Measurements from ENCODE around the gene ST8SIA4.

DNA sequence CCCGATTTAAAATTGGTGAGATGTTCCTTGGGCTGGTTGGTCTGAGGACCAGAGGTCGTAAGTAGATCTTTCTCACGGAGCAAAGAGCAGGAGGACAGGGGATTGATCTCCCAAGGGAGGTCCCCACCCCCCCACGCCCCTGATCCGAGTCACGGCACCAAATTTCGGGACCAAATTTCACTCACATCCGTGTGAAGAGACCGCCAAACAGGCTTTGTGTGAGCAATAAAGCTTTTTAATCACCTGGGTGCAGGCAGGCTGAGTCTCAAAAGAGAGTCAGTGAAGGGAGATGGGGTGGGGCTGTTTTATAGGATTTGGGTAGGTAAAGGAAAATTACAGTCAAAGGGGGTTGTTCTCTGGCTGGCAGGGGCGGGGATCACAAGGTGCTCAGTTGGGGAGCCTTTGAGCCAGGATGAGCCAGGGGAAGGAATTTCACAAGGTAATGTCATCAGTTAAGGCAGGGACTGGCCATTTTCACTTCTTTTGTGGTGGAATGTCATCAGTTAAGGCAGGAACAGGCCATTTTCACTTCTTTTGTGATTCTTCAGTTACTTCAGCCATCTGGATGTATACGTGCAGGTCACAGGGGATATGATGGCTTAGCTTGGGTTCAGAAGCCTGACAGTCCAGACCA is 210.3 kb upstream of the ELL2 start:
- PRO-cap, 3 experiments: no peak in any of the 3 experiments
- RAMPAGE, long total RNA, 2 experiments: no peak in any of the 2 experiments
- RRBS: no CpG with 5 or more reads among the region's 11 CpGs

DNA sequence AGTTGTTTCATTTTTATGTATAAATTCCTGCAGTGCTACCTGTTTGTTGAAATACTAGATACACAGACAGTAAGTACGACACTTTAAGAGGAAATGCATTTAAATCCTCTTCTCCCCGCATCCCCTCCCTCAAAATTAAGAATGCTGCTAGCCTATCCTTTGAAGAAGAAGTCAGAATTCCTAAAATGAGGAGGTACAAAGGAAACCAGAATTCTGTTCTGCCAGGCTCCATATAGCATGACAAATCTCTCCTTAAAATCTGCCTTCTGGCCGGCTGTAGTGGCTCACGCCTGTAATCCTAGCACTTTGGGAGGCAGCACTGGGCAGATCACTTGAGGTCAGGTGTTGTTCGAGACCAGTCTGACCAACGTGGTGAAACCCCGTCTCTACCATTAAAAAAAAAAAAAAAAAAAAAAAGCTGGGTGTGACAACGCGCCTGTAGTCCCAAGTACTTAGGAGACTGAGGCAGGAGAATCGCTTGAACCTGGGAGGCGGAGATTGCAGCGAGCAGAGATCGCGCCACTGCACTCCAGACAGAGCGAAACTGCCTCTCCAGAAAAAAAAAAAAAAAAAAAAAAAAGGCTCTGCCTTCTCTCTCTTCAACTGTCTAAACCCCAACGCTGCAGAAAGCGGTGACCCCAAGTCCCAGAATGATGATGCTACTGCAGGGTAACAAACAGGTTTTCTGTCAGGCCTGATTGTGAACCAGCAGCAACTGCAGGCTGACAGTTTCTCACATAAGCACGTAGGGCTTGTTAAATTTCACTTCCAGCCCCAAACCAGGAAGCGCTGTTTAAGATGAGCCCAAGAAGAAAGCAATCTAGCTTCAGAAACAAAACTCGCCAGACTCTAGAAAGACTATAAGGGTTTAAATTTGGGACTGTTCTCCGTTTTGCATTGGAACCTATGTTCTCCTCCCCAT is 1.1 kb upstream of the CAST start:
- PRO-cap, 3 experiments: peak in 3 of 3 experiments; most common plus-strand start position 796 of the sequence (in 3); most common minus-strand start position 739 of the sequence (in 3)
- RAMPAGE, long total RNA, 2 experiments: no peak in any of the 2 experiments
- RRBS: no CpG with 5 or more reads among the region's 21 CpGs

DNA sequence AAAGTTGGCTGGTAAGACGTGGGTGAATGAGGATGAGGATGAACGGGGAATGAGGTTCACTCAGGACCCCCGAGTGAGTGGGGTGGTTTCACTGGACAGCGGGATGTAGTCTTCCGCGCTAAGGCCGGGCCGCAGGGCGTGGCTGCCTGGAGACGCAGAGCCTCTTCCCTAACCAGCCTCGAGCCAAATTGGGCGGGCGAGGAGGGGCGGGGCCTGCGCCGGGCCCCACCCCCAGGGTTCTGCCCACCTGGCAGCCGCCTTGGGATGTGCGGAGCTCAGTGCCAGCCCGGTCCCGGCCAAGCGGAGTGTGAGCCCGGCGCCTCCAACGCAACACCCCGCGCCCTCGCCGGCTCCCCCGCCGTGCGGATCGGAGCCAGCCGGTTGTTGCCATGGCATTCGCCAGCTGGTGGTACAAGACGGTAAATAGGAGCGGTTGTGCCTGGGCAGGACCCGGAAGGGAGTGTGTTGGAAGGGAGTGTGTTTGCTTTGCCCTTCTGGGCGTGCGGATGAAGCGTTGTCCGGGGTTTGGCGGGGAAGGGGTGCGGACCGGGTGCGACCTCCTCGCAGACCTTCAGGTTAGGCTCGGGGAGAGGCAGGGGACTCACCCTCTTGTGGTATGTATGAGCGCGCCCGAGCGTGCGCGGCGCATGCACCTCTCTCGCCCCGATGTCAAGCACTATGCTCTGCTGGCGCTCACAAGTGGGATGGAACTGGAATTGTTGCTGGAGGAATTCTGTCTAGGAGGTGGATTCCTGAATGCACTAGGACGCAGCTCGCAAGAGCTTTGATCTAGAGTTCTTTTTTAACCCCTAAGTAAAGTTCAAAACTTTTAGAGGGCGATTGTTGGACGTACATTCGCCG is 802 bp downstream of the CAST start:
- PRO-cap, 3 experiments: peak in 3 of 3 experiments; most common plus-strand start position 289 of the sequence (in 2); most common minus-strand start position 185 of the sequence (in 2)
- RAMPAGE, long total RNA, 2 experiments: start-site peak on the plus strand in 2 of 2 experiments, centred at positions 266 to 271 of the sequence, 162 to 207 reads per replicate
- RRBS: 2% methylated on average over 21 of the region's 63 CpGs

DNA sequence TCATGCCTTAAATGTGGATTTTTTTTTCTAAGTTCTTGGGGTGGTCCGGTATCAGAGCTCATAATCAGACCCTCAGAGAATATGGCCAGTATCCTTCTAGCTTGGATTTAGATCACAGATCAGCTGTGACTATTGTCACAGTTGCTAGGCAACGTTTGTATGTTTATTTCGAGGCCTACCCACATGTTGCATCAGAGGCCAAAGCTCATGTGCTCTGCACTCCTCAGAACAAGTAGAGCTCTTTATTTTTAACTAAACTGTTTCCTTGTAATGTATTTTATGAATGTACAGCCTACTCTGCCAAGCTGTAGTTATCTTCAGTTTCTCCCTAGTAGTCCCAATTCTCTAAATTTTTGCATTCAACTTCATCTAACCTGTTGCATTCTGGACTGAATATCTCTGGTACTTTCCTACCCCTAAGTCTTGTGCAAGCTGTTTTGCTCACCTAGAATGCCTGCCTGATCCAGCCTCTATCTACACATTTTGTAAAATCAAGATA is 52.8 kb downstream of the CAST start:
- PRO-cap, 3 experiments: no peak in any of the 3 experiments
- RAMPAGE, long total RNA, 2 experiments: no peak in any of the 2 experiments
- RRBS: no CpG with 5 or more reads among the region's 3 CpGs

- PRO-cap, 3 experiments: no peak in any of the 3 experiments
- RAMPAGE, long total RNA, 2 experiments: no peak in any of the 2 experiments
- RRBS: no CpG with 5 or more reads among the region's 8 CpGs
Measured at GRCh38 chr5:96776007-96776650, 31.6 kb downstream of the ERAP1 start.

- PRO-cap, 3 experiments: no peak in any of the 3 experiments
- RAMPAGE, long total RNA, 2 experiments: no peak in any of the 2 experiments
- RRBS: no CpG with 5 or more reads among the region's 4 CpGs
Measured at GRCh38 chr5:96921456-96922021, 14.3 kb upstream of the LNPEP start.

DNA sequence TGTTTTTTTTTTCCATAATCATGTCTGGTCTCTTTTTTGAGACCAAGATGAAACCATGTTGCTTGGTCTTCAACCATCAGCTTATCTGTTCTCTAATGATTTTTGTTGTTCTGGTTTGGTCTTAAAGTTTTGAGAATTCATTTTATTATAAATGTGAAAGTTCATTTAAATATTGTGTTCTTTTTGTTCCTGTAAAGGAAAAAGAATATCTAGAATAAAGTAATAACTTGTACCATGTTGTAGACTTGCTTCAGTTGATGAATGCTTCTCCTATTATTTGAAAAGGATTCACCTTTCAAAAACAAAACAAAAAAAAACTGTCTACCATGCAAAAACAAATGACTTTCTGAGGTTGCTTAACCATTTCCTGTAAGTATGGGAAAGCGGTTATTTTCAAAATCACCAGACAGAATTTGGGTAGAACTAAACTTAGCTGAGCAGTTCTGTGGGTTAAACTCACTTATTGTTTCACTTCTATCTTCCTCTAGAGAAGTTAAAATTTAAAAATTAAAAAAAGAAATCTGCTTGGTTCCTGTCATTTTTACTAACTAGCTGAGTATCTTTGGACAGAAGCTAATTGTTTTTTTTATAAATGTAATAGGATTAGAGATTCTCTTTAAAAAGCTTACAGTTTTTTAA is 25.1 kb downstream of the LNPEP start:
- PRO-cap, 3 experiments: no peak in any of the 3 experiments
- RAMPAGE, long total RNA, 2 experiments: no peak in any of the 2 experiments
- RRBS: no CpG with 5 or more reads among the region's 1 CpG

- PRO-cap, 3 experiments: no peak in any of the 3 experiments
- RAMPAGE, long total RNA, 2 experiments: no peak in any of the 2 experiments
- RRBS: no CpG with 5 or more reads among the region's 5 CpGs
Measured at GRCh38 chr5:96962471-96963015, 26.7 kb downstream of the LNPEP start.

DNA sequence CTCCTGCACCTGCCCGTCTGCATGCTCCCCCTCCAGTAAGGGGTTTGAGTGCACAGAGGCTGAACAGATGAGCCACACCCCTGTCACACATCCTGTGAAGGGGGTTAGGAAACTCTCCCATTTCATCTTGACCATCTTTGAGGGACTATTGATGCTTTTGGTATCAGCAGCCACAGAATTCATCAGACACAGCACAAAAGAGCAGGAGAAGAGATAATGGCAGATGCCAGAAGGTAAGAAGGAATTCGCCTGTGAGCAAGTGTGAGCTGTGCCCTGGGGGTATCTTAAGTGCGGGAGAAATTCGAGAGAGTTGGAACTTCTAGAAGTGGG is 68.8 kb downstream of the LIX1 start:
- PRO-cap, 3 experiments: no peak in any of the 3 experiments
- RAMPAGE, long total RNA, 2 experiments: no peak in any of the 2 experiments
- RRBS: no CpG with 5 or more reads among the region's 4 CpGs

DNA sequence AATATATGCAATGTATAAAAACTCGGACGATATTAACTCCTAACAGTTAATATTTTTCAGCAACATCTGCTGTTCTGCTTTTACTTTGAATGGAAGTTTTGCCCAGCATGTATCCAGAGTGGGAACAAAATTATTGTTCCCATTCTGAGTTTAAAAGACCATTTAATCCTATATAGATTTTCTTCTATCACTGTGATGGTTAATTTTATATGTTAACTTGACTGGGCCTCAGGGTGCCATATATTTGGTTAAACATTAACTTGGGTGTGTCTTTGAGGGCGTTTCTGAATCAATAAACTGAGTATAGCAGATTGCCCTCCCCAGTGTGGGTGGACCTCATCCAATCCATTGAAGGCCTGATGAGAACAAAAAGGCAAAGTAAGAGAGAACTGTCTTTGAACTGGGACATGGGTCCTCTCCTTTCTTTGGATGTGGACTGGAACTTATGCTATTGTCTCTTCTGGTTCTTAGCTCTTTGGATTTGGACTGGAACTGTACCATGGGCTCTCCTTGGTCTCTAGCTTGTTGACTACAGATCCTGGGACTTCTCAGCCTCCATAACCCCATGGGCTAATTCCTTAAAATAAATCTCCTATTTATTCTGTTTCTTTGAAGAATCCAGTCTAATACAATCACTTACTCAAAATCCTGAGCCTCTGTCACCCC is 17.3 kb downstream of the RIOK2 start:
- PRO-cap, 3 experiments: no peak in any of the 3 experiments
- RAMPAGE, long total RNA, 2 experiments: no peak in any of the 2 experiments
- RRBS: no CpG with 5 or more reads among the region's 3 CpGs

DNA sequence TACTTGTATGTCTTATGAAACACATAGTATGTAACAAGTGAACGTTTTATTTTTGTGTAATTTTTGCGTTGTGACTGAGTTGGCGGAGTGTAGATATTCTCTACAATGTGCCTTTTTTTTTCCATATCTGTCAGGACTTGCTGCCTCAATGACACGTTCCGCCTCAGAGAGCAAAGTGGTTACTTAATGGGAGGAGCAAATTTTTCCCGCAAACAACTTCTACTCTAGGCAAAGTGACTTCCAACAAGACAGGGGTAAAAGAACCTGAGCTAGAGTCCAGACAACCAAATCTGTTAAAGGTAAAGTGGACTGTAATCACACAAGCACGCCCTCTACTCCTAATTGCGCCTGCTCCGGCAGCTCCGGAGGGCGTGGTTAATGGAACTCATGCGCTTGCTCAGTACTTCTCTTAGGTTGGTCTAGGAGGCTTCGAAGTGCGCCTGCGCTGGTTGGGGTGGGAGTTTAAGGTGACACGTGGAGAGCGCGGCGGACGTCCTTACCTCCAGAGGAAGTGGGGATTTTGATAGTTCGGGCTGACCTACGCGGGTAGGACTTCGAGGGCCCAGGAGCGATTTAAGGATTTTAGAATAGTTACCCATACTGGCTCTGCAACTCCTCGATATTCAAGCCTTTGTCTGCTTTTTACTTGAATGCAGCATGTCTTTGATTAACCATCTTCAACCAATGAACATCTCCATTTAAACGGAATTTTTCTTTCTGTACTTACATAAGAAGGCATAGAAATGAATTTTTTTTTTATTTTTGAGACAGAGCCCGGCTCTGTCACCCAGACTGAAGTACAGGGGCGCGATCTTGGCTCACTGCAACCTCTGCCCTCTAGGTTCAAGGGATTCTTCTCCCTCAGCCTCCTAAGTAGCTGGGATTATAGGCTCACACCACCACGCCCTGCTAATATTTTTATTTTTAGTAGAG is 590 bp upstream of the RIOK2 start:
- PRO-cap, 3 experiments: peak in 3 of 3 experiments; most common plus-strand start position 173 of the sequence (in 2); most common minus-strand start position 377 of the sequence (in 2)
- RAMPAGE, long total RNA, 2 experiments: start-site peak on the plus strand in 2 of 2 experiments, centred at positions 450 to 460 of the sequence, 34 to 61 reads per replicate
- RRBS: no CpG with 5 or more reads among the region's 31 CpGs

DNA sequence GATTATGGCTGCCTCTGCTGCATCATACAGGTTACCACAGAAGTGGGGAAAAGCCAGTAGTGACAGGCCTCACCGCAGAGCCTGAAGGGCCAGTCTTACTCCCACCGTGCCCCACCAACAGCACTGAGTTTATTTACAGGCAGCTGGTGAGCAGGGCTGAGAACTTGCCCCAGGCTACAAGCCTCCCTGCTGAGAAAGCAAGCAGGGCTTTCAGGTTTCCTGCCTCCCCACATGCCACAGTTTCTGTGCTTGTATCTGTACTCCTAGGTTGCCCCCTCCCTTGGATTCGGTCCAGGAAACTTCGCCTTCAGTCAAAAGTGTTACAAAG is 10.0 kb upstream of the RIOK2 start:
- PRO-cap, 3 experiments: no peak in any of the 3 experiments
- RAMPAGE, long total RNA, 2 experiments: no peak in any of the 2 experiments
- RRBS: no CpG with 5 or more reads among the region's 4 CpGs

DNA sequence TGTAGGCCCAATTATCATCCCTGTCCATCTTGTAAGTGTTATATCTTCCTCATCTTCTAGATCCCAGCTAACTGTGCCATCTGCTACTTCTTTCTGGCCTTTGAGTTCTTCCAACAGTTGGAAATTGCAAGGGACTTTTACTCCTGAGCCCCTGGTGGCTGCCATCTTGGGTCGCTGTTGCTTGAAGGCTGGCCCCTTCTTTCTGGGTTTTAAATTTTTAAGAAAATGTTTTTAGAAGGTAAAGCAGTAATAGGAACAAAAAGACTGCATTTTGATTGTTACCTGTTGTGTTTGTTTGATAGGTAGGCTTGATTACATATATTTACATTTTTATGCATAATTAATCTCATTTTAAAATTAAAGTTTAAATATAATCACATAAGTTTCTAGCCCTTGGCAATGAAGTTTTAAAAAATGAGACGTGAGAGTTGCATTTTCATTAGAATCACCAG is 153.9 kb upstream of the RIOK2 start:
- PRO-cap, 3 experiments: peak in 2 of 3 experiments; most common minus-strand start position 189 of the sequence (in 2)
- RAMPAGE, long total RNA, 2 experiments: no peak in any of the 2 experiments
- RRBS: no CpG with 5 or more reads among the region's 2 CpGs

DNA sequence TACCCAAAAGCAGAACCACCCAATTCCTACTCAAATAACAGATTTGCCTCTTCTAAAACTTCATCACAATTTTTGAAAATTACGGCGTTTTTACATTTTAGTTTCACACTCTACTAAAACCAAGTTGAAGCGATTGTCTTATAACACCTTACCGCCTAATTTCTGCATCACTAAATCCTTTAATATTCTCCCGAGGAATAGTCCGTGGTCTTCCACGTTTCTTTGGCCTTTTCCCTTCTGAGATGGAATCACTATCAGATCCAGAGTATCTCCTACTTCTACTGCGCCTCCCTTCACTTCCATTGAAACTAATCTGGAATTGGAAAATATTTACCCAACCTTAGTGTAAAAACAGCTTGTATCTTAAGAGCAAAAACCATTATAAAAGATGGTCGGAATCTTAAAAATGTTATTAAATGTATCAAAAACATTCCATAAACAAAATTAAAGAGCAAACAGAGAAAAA is 52.5 kb downstream of the CHD1 start:
- PRO-cap, 3 experiments: no peak in any of the 3 experiments
- RAMPAGE, long total RNA, 2 experiments: no peak in any of the 2 experiments
- RRBS: no CpG with 5 or more reads among the region's 9 CpGs

- PRO-cap, 3 experiments: no peak in any of the 3 experiments
- RAMPAGE, long total RNA, 2 experiments: no peak in any of the 2 experiments
- RRBS: no CpG with 5 or more reads among the region's 7 CpGs
Measured at GRCh38 chr5:98939075-98939839, 10.4 kb upstream of the CHD1 start.

- PRO-cap, 3 experiments: no peak in any of the 3 experiments
- RAMPAGE, long total RNA, 2 experiments: no peak in any of the 2 experiments
- RRBS: no CpG with 5 or more reads among the region's 13 CpGs
Measured at GRCh38 chr5:100049106-100049742, 485.9 kb upstream of the FAM174A start.

- PRO-cap, 3 experiments: peak in 3 of 3 experiments; most common plus-strand start chr5:100903389 (in 3); most common minus-strand start chr5:100903282 (in 3)
- RAMPAGE, long total RNA, 2 experiments: start-site peak on the minus strand in 1 of 2 experiments, at chr5:100903254-100903282 at its widest, 13 reads per replicate
- RRBS: no CpG with 5 or more reads among the region's 46 CpGs
Measured at GRCh38 chr5:100903059-100904014, at the start of gene ST8SIA4. Gene ST8SIA4 (minus strand): TSS chr5:100903282.

GRCh38 chr5:101145214-101145484 is 242.1 kb upstream of the ST8SIA4 start:
- PRO-cap, 3 experiments: no peak in any of the 3 experiments
- RAMPAGE, long total RNA, 2 experiments: no peak in any of the 2 experiments
- RRBS: no CpG with 5 or more reads among the region's 2 CpGs

DNA sequence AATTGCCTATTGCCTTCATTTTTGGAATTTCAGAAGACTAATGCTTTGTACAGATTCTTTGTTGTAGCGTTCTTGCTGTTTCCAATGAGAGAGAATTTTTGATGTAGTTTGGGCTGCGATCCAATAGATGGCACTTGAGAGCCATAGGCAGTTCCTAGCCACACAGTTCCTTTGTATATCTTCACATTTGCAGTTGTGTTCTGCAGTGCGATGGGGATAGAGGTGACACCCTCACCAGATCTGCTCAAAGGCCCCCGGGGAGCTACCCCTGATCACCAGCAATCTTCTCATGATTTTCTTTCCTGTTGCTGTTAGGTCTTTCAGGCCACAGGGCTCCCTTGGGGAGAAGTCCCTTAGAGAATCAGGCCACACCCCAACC is 353.8 kb downstream of the SLCO4C1 start:
- PRO-cap, 3 experiments: no peak in any of the 3 experiments
- RAMPAGE, long total RNA, 2 experiments: no peak in any of the 2 experiments
- RRBS: no CpG with 5 or more reads among the region's 4 CpGs

DNA sequence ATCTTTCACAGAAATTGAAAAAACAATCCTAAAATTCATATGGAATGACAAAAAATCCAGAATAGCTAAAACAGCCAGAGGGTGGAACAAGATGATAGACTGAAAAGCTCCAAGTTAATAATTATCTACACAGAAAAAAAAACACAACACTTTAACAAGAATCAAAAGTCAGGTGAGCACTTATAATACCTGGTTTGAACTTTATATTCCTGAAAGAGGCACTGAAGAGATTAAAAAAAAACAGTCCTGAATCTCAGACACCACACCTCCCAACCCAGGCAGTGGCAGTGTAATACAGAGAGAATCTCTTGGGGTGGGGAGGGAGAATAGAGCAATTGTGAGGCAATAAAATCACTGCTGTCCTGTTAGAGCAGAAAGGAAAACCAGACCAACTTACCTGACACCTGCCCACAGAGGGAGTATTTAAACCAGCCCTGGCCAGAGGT is 54.3 kb downstream of the SLCO4C1 start:
- PRO-cap, 3 experiments: peak in 1 of 3 experiments; most common plus-strand start position 387 of the sequence (in 1); most common minus-strand start position 271 of the sequence (in 1)
- RAMPAGE, long total RNA, 2 experiments: no peak in any of the 2 experiments

Data from testis (tissue), 5 donors.